ENCODE measurements around the gene GPD2.

DNA sequence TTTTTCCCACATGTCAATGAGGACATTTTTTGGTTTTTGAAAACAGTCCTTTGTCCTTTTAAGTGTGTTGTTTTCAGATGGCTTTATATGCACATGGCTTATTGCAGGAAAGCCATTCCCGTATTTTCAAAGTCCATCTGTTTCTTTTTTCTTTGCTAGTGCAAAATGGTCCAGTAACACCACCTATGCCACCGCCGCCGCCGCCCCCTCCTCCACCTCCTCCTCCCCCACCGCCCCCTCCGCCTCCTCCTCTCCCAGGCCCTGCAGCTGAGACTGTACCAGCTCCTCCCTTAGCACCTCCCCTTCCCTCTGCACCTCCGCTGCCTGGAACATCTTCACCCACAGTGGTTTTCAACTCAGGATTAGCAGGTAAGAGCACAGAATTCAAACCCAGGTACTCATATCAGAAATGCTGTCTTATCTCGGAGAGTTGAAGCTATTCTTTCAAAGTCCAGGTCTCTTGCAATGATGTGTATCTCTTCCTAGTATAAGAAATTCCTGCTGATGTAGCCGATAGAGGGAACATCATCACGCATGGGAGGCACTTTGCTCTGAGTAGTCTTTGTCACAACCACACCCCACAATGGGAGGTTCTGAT lies 97.8 kb downstream of the PRPF40A start:
- PRO-cap = no peak

- PRO-cap = no peak
Measured at GRCh38 chr2:154699179-154699893, 841 bp downstream of the KCNJ3 start.

GRCh38 chr2:155475529-155475978 lies 777.1 kb downstream of the KCNJ3 start:
- PRO-cap = no peak

GRCh38 chr2:156139969-156140587 lies 192.4 kb downstream of the NR4A2 start:
- PRO-cap = no peak

DNA sequence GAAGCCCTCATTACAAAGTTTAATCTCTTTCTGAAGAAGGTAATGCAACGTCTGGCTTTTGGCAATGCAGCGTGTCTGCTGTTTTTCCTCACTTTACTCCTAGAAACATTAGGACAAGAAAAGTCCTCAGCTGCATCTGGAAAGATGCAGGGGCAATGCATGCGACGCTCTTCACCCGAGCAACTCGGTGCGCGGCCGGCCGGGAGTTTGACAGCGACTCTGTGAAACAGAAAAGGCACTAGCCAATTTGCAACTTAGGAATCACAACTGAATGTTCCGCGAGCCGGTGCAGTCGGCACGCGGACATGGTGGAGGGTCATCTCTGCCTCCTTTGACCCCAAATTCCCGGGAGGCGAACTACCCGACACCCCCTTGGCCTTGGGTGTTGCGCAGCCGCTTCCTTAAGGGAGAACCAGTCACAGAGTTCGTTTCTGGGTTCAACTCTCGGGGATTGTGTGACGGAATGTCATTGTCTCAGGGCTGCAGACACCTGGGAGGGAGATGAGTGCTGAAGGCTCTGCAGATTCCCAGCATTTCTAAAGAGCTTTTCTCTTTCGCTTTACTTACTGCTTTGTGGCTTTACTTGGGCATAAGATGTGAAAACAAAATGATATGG lies 9.8 kb downstream of the NR4A2 start:
- PRO-cap = no peak

DNA sequence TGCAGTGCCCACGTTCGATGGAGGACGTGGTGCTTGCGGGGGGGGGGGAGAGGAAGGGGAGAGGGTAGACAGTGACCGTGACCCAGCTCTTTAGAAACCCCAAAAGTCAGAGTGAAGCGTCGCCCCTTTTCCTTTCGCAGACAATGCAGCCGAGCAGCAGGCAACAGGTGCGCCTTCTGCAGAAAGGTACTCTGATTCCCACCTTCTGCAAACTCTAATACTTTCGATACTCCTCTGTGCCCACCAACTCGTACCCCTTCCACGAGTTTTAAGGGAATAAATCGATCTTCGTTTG lies 872 bp upstream of the NR4A2 start:
- PRO-cap = no peak

GRCh38 chr2:156334962-156335315 lies 2.4 kb upstream of the NR4A2 start:
- PRO-cap = no peak

GRCh38 chr2:156338560-156339328 lies 6.2 kb upstream of the NR4A2 start:
- PRO-cap = no peak

GRCh38 chr2:156341013-156342109 lies 8.8 kb upstream of the NR4A2 start:
- PRO-cap = bidirectional peak, plus-strand start at chr2:156341942, minus-strand start at chr2:156341872

DNA sequence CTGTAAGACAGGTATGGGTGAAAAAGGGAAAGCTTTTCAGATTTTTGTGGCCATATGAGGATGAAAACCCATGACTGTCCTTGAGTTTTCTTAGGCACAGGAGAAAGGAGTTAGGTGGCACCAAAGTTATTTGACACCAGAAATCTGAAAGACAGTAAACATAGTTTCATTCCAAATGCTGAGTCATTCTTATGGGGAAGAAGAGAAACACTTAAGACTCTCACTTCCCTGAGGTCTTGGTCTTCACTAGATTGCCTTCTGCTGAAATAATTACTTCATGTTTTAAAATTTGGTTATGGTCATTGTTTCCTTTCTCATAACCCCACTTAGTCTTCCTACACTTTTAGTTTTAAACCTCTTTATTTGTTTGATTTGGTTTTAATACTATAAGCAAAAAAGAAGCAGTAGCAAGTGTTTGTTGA lies 5.1 kb upstream of the GPD2 start:
- PRO-cap = no peak

DNA sequence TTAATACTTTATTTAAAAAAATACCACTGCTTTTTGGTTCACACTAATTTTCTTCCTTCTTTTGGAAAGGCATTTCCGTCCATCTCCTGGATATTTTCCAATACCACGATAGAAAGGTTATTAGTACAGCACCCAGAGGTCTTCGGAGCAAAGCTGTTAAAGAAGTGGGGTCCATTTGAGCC lies 1.1 kb upstream of the GPD2 start:
- PRO-cap = no peak

- PRO-cap = bidirectional peak, plus-strand start at chr2:156436427, minus-strand start at chr2:156436266
Measured at GRCh38 chr2:156436042-156436735, at the start of gene GPD2. Gene GPD2, plus strand, starts transcription at chr2:156436379.

- PRO-cap = no peak
Measured at GRCh38 chr2:156437756-156438589, 1.8 kb downstream of the GPD2 start.

- PRO-cap = unidirectional peak, minus-strand start at chr2:157173864
Measured at GRCh38 chr2:157173693-157174174, 83.8 kb upstream of the GALNT5 start.

DNA sequence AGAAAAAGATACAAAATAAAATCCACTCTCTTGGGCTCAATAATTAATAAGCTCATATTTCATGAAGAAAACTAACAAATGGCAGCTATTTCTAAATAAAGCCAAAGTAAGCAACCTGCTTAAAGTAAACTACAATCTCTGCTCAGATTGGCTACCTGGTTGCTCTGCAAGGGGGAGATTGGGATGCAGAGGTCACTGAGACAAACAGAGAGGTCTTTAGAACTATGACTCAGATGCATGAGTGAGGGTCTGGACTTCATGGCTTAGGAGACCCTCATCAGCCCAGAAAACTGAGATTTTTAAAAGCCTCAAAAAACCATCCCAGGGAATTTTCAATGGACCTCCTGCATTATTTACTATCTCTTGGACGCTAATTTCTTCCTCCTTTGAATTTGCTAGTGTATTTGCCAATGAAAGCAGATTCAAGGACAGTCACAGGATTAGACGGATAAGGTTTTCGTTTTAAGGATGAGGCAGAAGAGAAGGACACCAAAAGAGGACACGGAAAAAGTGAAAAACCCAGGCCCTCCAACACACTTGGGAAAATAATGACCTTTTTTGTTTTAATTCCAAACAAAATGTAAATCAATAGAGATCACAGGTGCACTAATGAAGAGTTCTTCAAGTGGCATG lies 17.3 kb downstream of the CYTIP start:
- PRO-cap = no peak

- PRO-cap = no peak
Measured at GRCh38 chr2:157427847-157428254, 16.0 kb downstream of the CYTIP start.

- PRO-cap = no peak
Measured at GRCh38 chr2:157440492-157441406, 3.1 kb downstream of the CYTIP start.

GRCh38 chr2:157442948-157443640 lies 795 bp downstream of the CYTIP start:
- PRO-cap = no peak

DNA sequence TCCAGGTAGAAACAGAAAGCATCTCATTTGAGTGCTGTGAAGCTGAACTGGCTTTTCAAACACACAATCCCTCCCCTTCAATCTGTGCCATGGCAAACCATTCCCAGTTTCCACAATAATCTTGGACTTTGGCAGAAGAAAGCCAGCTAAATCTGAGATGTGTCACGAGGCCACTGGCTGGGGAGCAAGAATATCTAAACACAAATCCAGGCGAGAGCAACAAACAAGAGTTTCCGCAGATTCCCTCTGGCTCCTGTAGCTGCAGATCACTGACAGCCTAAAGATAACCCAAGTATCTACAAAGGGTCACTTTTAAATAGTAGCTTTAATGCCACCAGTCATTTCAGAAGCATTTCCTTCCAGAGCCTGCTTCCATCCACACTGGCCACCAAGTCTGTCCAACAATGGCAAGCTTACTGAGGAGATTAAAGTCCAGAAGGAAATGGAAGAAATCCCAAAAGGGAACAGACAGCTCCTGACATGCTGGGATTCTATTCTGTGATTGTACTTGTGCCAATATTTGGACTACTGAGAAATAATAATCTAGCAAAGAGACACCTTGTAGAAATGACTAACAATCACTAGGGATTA lies 86.8 kb downstream of the ACVR1 start:
- PRO-cap = no peak

GRCh38 chr2:157831192-157831619 lies 44.9 kb downstream of the ACVR1 start:
- PRO-cap = unidirectional peak, plus-strand start at chr2:157831438

Measured in tibial artery (tissue), 1 donor.